Left cardiac atrium (tissue), 1 donor: Measurements from ENCODE around the gene FAM209A.

DNA sequence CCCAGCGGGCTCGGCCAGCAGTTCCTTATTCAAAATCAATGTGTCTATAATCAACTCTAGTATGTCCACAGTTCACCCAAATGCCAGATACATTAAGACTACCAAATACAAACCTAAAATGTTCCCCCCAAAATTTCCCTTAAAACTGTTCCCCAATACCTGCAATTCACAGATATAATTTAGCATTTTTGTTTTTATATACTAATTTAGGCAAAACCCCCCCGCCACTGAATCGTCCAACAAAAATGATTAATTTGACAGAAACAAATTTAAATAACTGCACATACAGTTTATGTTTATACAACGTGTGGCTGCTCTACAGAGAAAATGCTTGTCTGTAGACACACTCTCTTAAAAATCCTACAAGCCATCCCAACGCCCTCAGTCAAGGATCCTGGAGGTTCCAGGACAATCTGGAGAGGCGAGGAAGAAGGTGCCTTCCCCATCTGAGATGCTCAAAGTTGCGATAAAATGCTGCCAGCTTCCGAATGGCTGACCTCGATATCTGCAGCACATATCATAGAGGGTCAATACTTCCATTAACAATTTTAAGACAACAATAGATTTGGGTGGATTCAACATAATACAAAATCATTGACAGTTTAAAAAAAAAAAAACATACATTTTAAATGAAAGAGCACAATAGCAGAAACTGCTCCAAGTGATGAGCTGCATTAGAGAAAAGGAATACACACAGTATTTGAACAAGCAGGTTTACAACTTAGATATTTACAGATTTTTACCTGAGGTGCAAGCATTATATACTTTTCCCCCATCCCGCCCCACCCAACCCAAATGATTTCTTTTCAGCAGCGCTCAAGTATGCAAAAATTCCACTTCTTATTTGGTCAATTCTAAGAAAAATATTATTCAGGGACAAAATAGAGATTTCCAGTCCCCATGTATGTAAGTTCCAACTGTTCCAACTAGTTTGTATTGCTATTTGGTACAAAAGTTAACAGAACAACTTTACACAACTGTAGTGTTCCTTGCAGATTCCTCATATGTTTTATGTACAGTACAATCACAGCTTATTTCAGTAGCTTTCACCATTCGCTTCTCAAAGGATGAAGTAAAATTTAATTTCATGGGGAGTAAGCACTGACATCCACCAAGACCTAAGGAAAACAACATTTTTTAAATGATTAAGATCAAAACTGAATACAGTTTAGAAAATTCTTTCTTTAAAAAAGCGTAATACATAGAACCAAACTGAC lies 25.1 kb downstream of the ZNF217 start:
- PRO-cap = no peak

DNA sequence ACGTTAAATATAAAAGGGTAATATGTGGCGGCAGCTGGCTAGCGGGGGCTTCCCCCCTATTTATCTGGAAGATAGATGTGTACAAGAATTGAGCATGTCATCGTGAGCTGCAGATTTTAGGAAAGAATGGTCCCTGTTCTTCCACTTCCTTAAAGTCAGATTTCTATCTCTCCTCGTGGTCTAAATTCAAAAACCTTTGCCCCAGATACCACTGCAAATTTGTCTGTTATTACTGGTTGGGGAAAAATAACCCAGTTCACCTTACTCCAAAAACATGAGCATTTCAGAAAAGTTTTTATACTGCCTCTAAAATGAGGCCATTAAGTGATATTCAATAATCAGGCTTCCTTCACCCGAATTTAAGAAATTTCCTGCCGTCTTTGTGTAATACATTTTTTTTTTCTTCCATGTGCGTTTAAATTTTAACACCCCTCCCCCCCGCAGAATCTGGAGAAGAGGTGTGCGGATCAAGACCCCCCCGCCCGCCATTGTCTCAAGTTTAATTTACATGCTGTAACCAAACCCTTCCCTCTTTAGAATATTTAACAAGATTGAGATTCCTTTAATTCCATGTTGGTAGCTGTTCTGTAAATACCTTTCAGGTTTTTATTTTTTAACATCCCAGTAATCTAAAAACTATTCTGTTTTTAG lies 4.0 kb downstream of the ZNF217 start:
- PRO-cap = no peak

DNA sequence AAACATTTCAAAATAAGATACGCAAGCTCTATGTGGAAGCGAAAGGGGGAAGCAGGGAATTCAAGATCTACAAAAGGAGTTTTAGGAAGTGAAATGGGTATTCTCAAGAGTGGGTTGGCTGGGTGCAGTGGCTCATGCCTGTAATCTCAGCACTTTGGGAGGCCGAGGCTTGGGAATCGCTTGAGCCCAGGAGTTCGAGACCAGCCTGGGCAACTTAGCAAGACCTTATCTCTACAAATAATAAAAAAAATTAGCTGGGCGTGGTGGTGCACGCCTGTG lies 103.2 kb upstream of the ZNF217 start:
- PRO-cap = no peak

DNA sequence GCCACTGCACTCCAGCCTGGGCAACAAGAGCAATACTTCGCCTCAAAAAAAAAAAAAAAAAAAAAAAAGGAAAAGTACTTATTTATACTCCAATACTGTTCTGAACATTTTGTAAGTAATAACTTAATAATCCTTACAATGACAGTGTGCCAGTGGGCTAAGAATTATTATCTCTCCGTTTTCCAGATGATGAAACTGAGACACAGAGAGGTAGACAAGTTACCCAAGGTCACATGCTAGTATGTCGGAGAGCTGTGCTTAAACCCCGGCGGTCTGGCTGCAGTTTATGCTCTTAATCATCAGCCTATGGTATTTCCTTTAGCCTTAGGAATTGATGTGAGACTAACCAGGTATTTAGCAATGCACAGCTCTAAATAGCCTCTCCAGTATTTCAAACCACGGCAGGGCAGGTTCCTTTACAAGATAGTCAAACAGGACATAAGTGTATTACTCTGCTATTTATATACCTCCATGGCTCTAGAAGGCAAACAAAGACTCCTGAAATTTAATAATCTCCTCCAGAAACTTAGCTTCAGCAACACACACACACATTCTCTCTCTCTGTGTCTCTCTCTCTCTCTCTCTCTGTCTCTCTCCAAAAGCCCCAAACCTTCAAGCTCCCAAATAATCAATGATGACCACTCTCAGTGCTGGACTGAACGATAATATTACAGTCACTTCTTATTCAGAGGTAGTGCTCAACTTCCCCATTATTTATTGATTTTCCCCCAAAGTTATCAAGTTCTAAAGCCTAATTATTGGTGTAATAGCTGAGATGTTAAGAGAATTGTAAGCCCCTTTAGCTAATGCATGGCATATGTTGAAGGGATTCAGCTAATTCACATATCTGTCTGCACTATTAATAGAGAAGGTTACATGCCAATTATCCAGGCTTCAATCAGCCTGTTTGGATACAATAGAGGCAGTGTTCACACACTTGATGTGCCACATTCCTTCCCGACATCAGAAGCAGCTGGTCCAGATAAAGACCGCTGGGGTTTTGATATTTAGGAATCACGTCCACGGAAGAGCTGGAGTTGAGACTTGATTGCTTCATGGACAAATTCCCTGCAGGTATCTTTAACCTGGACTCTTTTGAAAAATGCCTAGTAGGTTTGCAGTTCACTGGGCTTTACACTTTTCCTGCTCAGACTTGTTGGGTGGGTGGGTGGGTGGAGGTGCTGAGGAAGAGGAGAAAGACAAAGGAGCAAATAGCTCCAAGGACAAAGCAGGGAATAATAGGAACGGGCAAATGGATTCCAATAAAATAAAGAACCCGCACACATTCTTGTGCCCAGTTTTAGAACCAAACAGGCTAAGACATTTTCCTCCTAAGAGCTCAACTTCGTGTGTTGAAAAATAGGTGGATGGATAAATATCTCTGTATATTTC lies 142.3 kb upstream of the ZNF217 start:
- PRO-cap = no peak

DNA sequence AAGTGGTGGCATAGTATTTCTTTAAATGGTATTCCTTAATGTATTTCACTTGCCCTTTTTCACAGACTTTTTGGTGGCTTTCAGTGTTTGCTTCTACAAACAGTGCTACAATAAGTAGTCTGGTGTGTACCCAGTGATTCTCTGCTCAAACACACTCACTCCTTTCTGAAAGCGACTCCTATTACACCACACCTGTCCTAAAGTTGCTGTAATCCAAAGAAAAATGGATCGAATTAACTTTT lies 145.9 kb upstream of the ZNF217 start:
- PRO-cap = no peak

DNA sequence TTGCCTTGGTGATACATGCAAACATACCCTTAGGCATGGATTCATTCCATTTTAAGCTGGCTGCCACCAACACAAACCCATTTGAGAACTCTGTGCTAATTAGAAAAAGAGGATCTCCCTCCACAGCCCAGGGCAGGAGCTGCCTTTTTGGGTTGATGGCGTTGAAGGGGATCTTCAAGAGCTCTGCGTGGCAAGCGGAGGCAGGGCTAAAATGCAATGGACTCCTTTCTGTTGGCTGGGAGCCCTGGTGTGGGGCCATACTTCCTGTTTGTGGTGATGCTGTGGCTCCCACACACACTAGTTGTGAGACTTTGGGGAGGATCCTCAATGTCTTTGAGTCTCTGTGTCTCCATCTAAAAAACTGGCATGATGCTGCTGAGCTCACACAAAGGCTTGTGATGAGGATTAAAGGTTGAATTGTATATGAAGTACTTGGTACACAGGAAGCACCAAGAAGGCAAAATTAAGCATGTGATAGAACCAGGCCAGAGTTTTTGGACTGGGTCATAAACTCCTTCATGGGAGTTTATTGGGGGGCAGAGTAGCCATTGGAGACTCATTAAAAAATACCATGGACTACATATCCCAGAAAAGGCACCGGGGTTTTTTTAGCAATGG lies 160.9 kb upstream of the ZNF217 start:
- PRO-cap = no peak

DNA sequence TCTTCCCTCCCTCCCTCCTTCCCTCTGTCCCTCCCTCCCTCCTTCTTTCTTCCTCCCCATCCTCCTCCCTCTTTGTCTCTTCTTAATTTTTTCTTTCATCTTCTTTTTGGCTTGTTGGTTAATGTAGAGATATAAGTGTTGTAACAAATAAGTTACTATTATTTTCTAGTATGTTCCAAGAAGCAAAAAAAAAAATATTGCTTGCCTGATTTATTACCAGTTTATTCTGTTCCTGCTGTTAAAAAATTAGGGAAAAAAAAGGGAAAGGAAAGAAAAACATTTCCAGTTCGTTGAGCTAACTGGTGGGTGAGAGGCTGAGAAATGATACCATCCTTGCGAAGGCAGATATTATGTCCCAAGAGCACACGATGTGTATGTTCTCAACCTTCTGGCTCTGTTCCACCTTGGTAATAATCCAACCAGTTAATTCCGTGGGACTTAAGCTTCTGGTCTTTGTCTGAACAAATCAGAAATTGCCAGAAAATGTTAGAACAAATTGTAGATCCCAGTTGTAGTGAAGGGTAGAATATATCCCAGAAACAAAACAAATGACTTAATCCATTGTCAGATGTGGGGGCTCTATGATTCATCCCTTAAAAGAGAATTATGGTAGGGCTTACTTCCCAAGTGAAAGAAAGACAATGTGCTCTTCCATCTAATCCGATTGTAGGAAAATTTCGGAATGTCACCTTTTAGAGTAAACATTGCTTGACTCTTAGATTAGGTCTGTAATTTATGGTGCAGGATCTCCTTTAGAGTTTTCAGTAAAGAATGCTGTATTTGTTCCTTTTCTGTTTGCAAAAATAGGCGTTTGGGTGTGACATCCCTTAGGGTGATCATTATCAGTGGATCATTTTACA lies 234.3 kb upstream of the ZNF217 start:
- PRO-cap = no peak

- PRO-cap = no peak
Observed at GRCh38 chr20:53835409-53836082, 234.8 kb downstream of the BCAS1 start.

- PRO-cap = no peak
Observed at GRCh38 chr20:53847006-53847500, 223.3 kb downstream of the BCAS1 start.

GRCh38 chr20:53866596-53867040 lies 203.8 kb downstream of the BCAS1 start:
- PRO-cap = no peak

GRCh38 chr20:54017947-54018247 lies 52.5 kb downstream of the BCAS1 start:
- PRO-cap = no peak

- PRO-cap = no peak
Observed at GRCh38 chr20:54067413-54068120, 2.8 kb downstream of the BCAS1 start.

GRCh38 chr20:54107522-54108270 lies 37.3 kb upstream of the BCAS1 start:
- PRO-cap = no peak

DNA sequence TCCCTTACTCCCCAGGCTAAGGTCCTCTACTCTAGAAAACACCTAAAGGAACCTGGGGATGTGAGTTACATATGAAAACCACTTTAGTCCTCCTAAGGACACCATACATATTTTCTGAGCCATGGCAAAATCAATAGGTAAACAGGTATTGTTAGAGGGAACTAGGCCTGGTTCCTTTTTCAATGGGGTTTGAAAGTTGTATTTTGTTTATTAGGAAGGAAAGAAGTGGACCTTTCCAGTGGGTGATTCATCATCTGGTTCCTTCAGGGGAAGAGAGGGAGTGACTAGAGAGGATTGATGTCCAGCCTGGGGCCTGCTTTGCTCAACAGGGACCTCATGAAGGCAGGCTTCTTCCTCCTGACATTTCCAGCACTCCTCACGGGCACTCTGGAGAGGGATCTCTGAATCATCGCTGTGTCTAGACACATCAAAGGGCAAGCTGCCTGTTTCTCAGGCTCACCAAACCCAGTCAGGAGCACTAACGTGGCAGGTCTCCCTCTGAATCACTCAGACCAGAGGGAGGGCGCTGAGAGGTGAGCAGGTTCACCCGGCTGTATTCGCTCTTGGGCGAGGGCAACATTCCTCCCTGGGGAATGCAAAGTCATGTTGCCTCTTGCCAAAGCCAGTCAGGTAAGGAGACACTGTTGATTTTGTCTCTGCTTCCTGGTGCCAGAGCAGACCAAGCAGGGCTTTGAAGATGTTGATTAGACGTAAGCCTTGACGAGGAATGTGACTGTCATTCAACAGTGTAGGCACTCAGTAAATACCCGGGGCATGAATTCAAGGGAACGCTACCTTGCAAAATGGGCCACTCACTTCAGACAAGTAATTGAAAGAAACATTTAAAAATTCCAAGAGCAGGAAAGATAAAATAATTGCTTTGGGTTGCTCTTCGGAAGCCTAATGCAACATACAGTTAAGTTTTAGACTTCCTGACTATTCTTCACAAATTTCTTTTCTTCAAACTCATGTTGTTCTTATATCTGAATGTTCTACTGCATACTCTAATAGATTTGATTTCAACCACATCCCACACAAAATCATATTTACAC lies 50.2 kb downstream of the CYP24A1 start:
- PRO-cap = no peak

GRCh38 chr20:54208229-54209147 lies 601 bp downstream of the PFDN4 start:
- PRO-cap = bidirectional peak, plus-strand start at chr20:54208360, minus-strand start at chr20:54208306

- PRO-cap = no peak
Observed at GRCh38 chr20:56004890-56005168, 490 bp downstream of the CBLN4 start.

- PRO-cap = no peak
Observed at GRCh38 chr20:56158866-56159146, 89.7 kb upstream of the MC3R start.

DNA sequence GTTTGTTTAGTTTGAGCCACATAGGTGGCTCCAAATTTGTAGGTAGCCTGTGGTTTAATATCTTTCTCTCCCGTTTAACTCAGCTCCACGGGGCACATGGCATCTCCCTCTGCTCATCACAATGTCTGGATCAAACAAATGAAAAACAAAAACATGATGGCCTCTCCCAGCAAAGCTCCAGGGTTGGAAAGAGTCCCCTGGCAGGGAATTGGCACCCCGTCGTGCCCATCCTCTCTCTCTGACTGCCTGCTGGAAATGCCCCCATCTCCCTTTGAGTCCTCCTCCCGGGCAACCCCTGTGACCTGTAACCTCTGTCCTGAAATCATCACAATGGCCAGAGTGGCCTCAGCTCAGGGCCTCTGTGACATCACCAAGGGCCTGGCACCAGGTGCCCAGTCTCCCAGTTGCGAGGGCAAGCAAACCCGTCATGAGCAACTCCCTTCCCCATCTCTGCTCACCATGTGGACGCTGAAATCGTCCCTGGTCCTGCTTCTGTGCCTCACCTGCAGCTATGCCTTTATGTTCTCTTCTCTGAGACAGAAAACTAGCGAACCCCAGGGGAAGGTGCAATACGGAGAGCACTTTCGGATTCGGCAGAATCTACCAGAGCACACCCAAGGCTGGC lies at the start of gene FAM209A:
Gene FAM209A, plus strand, starts transcription at position 395 of the 625 bp plus-strand sequence.
- PRO-cap = no peak

DNA sequence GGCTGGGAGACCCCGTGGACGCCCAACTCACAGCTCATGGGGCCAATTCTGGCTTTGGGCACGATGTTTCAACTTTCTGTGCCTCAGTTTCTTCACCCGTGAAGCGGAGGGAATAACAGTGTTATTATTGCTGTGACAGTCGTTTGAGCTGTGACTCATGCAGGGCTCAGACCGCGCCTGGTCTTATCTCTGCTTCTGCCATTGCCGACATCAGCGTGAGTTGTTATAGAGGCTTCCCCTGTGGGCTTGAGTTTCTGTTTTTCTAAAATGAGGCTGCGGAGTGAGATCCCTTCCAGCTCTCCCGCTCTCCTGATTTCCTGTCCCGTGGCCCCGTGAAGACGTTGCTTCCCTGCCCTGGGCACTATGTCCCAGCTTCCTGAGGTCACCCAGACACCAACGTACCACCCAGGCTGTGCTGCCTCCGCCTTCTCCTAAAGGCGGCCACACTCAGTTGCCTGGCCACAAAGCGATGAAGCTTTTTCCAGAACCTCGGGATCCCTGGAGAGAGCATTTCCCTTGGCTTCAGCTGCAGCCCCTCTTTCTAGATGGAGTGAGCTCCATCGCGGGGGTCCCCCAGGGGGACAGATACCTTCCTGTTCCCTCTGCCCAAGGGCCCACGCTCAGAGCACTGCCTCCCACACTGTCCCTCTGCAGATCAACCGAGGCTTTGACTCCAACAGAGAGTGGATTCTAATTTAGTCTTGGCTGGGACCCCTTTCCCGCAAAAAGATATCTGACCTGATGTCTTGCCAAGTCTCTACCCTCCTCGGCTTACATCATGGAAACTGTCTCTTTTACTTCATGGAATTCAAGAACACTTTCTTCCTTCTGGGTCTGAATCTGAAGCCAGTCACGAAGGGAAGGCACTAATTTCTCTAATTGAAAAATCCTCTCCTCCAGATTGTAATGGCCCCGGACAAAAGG lies 278.3 kb downstream of the BMP7 start:
- PRO-cap = no peak

DNA sequence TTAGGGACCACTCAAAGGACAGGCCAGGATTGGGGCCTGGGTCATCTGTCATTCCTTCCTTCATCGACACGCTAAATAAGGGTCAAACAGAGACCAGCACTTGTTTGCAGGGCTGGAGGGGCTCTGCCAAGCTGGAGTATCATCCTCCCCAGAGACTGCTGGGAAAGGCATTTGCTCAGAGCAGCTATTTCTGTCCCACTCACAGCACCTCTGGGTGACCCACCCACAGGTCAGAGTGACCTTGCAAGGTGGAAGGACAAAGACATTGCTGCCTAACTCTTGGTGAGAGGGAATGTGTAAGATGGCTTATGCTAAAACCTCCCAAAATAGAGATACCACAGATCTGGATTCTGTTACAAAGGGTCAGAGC lies 109.0 kb downstream of the BMP7 start:
- PRO-cap = no peak